Umbilical cord (tissue), 2 donors: ENCODE results near the gene CLVS2.

- RAMPAGE, long total RNA, result no peak
These were observed 97.2 kb upstream of the CEP85L start for GRCh38 chr6:118748160-118749335.

- RAMPAGE, long total RNA, result no peak
These were observed 72.4 kb upstream of the ASF1A start for GRCh38 chr6:118821521-118822032.

DNA sequence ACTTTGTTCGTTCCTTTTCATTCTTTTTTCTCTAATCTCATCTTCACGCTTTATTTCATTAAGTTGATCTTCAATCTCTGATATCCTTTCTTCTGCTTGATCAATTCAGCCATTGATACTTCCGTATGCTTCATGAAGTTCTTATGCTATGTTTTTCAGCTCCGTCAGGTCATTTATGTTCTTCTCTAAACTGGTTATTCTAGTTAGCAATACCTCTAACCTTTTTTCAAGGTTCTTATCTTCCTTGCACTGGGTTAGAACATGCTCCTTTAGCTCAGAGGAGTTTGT lies 54.9 kb upstream of the ASF1A start:
- RAMPAGE, long total RNA, result no peak

DNA sequence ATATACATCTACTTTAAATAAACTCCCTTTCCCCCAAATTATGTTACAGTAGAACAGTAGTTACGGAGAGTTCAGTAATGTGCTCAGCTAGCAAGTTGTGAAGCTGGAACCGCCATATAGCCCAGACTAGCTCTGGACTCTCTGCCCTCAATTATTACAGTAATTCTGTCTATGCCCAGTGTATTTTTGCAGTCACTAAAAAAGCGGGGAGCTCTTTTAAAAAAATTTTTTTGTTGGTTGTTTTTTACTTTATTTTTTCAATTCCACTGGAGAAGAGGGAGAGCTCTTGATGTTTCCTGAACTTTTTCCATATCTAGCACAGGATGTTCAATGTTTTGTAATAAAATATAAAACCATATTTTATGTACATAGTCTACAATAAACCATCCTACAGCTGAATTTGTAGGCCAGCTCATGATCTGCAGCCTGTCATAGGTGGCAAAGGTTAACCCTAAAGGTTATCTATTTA lies 48.6 kb upstream of the ASF1A start:
- RAMPAGE, long total RNA, result no peak

- RAMPAGE, long total RNA, result no peak
These were observed 764 bp upstream of the ASF1A start for GRCh38 chr6:118893273-118893503.

GRCh38 chr6:119146991-119147445 lies 68.6 kb upstream of the FAM184A start:
- RAMPAGE, long total RNA, result no peak

DNA sequence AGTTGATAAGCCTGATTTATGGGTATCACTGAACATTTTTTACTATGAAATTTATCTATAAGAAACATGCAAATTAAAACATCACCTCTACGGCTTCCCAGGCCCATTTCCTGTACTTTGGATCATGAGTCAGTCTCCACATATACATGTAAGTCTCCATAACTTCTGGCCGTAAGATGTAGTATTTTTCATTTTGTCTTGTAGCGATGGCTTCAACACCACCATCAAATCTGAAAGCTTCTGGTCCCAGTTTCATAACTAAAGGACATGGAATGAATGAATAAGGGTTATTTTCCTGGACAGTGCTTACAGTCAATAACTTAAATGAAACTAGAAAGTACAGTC lies 109.8 kb upstream of the FAM184A start:
- RAMPAGE, long total RNA, result no peak

GRCh38 chr6:119251061-119251895 lies 98.3 kb downstream of the MAN1A1 start:
- RAMPAGE, long total RNA, result no peak

DNA sequence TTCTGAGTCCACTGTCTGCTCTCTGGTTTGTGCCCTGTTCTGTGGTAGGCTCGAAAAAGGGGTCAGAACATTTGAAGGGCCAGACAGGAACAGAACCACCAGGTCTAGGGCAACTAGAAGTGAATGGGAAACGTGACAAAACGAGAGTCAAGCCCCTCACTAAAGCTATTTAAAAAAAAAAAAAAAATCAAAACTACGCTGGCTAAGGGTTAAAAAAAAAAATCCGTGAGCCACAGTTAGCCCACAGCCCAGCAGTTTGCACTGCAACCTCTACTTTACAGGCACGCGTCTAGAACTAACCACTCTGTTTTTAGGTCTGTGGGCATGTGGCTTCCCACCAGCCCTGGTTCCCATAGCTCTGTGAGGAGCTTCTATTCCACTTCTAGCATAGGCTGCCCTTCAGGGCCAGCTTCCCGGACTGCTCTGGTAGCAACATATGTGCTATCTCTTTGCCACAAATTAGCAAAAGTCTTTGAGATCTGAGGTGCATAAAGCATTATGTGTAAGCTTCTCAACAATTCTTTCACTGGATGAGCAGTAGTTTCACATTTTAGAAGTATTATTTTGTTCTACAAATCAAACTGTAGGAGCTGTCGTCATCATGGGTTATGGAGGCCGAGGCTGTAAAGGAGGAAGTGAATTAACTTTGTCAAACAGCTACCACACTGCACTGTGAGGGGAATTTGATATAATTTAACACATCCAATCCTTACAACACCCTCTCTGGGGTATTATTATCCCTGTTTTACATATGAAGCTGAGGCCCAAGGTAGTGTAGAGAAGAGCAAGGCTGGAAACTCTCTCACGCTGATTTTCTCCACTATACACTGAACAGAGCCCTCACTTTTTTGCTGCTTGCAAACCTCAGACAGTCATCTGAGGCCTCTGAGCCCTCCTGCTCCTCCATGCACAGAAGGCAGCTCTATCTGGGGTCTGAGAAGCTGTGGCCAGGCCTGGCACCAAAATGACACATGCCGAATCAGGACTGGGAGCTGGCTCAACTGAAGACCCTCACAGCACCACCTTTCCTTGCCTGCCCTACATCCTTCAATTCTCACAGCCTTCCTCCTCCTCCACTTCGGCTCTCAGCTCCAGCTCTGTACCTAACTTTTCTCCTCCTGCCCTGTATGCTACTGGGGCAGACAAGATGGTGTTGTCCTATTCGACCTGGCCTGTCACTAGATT lies 35.4 kb downstream of the MAN1A1 start:
- RAMPAGE, long total RNA, result no peak

GRCh38 chr6:119347965-119348026 lies 1.8 kb downstream of the MAN1A1 start:
- RAMPAGE, long total RNA, result no peak

- RAMPAGE, long total RNA, result no peak
These were observed 117.9 kb upstream of the MAN1A1 start for GRCh38 chr6:119467506-119467777.

DNA sequence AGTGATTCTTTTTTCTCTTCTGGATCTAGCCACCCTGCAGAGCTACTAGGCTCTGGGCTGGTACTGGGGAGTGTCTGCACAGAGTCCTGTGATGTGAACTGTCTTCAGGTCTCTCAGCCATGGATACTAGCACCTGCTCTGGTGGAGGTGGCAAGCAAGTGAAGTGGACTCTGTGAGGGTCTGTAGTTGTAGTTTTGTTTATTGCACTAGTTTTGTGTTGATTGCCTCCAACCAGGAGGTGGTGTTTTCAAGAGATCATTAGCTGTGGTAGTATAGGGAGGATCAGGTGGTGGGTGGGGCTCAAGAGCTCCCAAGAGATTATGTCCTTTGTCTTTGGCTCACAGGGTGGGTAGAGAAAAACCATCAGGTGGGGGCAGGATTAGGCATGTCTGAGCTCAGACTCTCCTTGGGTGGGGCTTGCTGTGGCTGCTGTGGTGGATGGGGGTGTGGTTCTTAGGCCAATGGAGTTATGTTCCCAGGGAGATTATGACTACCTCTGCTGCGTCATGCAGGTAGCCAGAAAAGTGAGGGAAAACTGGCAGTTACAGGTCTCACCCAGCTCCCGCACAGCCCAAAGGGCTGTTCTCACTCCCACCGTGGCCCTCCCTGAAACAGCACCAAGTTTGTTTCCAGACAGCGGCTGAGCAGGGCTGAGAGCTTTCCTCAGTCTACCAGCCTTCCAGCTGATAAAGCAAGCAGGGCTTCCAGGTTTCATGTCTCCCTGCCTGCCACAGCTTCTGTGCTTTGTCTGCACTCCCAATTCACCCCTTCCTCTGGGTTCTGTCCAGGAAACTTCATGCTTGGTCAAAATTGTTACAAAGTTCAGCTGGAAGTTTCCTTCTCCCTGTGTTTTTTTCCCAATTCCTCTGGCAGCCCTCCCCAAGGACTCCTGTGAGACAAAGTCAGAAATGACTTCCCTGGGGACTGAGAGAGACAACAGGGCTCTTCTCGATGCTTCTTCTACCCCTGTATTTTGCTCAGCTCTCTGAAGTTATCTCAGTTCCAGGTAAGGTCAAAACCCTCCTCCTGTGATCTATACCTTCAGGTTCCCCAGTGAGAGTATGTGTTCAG lies 481.1 kb upstream of the MAN1A1 start:
- RAMPAGE, long total RNA, result no peak

- RAMPAGE, long total RNA, result no peak
These were observed 830 bp downstream of the GJA1 start for GRCh38 chr6:121436027-121436925.

DNA sequence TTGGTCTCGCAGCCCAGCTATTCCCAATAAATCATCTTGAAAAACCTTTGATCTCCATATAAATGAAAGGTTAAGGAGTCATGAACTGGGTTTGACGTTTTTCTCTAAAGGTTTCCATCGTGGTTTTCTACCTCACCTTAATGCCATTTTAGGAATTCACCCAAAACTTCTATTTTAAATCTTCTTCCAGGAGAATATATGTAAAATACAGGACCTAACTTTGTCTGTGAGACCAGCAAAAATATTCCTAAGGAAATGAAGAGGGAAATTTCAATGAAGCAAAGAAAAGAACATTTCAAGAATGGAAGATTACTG lies 180.2 kb downstream of the GJA1 start:
- RAMPAGE, long total RNA, result no peak

DNA sequence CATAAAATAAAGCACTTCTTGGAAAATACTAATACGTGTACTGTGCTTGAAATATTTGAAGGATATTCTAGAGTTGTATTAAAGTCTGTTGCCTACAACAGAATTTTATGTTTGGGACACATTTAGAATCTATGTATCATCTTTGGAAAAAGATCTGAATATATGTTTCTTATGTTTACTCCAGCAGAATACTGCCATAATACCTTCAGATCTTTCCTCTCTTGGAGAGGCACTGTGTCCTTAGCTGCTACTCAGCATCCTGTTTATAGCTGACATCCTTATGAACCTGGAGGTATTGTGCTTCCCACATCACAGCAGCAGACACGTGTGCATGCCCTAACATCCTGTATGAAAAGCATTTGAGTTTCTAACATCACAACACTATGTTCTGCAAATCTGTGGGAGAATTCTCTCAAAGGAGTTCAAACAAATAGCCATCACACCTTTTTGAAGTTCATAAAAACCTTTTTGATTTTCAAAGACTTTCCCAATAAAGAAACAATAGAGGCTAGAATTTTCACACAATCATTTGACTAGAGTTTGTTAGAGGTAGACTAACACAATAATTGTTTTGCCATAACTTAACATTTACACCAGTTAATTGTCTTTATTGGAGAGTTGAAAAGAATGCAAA lies 216.0 kb downstream of the GJA1 start:
- RAMPAGE, long total RNA, result no peak

- RAMPAGE, long total RNA, result no peak
These were observed 25.9 kb upstream of the FABP7 start for GRCh38 chr6:122753555-122754064.

DNA sequence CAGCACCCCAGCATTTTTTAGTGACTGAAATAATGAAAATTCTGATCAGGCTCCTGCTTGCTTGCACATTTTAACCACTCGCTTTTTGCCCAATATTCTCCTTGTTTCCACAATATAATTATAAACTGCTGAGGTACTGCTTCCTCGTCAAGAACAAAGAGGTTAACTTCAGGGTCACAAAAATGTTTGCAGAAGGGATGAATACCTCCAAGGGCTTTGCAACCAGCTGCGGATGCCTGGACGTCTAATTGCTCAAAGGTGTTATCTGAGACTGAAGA lies 506 bp upstream of the SMPDL3A start:
- RAMPAGE, long total RNA, result no peak

DNA sequence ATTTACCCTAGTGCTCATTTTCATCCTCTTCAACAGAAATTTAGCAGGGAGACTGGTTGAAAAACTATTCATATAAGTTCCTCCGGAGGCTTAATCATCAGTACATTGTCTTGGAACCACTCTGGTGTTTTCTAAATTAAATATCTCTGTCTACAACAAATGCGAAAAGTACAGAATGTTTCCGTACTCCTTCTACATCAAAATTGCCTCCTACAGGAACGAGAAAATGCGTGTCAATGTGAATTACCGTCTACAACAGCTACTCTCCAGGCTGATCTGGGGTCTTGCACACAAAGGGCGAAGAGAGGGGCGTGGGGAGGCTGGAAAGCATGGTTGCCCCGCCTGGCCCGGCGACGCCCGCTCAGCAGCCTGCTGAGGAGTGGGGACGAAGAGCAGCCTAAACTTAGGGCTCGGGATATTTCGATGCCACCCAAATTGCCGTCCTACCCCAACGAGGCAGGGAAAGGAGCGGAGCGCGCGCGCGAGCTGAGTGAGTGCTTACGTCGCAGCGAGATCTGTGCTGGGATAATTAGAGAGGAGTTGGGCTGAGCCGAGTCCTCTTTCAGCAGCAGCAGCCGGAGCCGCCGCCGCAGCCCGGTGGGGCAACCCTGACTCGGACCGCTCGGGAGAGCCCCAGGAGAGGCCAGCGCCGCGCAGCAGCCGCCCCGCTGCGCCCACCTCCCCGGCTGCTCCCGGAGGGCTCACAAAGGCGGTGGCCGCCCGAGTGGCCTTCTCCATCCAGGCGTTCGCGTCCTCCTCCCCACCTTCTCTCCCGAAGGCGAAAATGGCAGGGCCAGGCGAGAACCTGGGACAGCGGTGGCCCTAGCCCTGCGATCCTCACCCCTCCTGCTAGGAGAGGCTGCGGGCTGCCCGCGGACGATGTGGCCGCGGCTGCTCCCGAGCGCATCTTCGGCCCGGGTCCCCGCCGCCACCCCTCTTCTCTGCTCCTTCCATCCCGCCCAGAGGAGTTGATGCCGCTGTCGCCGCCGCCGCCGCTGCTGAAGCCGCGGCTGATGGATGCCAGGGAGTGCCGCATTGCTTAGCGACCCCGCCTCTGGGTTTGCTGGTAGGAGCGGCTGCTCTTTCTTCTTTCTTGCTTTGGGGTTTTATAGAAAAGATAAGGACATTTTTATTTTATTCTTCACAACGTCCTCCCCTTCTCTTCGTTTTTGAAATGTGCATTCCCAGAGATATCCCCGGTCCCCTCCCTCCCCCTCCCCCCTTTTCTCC lies at the start of gene CLVS2:
CLVS2 (plus strand) TSS at position 555 of the 1,230 bp plus-strand sequence.
- RAMPAGE, long total RNA, result no peak

DNA sequence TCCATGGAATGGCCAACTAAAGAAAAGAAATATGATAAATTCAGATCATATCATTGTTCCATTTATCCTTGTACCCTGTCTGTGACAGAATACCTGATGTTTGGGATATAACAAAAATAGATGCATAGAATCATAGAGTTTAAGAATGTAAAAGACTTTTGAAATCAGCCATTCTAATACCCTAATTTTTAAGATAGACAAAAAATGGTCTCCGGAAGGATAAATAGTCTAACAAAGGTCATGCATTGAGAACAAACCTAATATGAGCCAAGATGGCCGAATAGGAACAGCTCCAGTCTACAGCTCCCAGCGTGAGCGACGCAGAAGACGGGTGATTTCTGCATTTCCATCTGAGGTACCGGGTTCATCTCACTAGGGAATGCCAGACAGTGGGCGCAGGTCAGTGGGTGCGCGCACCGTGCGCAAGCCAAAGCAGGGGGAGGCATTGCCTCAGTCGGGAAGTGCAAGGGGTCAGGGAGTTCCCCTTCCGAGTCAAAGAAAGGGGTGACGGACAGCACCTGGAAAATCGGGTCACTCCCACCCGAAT lies 164.9 kb downstream of the TRDN start:
- RAMPAGE, long total RNA, result no peak

DNA sequence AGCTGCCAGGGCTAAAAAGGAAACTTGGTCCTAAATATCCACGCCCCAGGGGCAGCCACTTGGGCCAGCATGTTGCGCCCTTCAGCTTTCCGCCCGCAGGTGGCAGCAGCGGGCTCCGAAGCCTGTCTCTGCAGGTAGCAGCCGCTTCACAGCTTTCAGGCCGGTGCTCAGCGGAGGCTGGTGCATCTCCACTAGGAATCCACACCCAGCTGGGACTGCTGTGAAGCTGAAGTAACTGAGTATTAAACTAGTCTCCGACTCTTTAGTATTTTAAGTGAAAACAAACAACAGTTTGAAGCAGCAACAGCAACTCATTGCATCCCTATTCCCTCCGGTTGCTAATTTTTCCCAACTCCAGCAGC lies 1.0 kb upstream of the NKAIN2 start:
- RAMPAGE, long total RNA, result no peak